Measurements from ENCODE around the gene CCDC182.

DNA sequence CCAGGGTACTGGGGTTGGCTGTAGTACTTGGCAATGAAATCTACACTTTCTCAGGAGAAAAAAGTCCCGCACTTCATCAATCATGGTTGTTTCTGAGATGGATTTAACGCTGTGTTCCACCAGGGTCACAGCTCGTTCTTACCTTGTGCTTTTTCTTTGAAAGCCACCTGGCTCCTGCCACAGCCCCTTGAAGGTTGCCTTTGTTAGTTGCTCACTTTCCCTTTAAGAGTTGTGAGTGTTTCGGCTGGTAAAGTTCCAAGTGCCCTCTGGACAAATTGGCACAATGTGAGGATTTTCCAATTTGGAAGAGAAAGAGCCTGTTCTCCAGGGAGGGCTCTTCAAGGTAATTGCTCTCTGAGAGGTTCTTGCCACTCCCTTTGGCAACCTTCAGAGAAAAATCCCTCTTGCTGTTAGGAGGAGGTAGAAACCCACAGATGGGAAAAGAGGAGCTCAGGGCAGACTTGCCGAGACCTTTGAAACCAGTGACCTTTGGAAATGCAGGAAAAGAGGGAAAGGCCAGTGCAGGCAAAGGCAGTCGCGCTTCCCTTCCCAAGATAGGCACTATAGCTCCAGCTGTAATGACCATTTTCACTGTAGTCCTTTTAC, 49.1 kb upstream of the AKAP1 start:
- PRO-cap, result no peak

GRCh38 chr17:57045285-57045794, 39.7 kb upstream of the AKAP1 start:
- PRO-cap, result no peak

DNA sequence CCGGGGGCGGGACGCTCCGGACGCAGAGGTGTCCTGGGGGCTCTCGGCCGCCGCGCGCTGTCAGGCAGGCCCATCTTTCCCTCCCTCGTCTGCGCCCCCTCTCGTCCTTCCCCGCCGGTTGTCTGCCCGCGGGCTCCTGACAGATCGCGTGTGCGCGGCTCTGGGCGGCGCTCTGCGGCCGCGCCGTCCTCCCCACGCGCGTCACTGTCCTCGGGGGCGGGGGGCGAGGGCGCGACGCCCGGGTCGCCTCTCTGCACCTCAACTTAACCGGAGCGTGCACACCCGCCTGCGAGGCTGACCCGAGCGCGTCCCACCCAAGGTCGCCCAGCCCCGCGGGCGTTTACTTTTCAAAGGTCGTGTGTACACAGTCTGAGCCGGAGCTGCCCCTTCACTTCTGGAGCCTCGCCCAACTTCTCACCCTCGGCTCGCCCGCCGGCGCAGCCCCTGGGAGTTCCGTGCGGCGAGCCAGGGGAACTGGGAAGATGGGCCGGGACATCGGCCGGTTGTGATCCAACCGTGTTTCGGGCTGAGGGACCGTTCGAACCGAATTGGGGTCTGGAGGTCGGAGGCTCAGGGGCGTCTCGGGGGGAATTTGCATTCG, 568 bp downstream of the AKAP1 start:
- PRO-cap, result bidirectional peak, plus-strand start at position 204 of the sequence, minus-strand start at position 124 of the sequence

DNA sequence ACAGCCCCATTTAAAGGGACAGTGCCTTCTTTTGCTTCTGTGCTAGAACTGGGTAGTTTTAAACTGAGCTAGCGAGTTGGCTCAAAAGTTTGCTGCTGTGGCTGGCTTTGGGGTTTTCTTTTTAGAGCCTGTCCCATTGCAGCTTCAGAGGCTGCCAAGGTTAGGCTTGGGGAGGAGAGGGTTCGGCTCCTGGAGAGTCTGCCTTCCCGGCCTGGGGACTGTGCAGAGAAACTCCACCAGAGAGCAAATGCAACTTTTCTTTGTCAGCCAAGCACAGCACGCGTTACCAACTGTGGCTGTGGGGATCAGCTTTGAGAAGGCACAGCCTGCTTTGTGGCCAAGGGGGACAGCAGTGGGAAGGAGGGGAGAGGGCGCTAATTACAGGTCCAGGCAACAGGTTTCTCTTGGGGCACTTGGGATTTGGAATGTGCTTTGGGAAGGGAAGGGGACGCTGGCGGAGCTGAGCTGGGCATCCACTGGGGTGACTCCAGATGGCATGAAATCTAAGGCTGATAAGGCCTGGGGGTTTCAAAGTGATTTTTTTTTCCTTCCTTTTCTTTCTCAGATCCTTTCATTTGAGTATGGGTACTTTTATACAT, 2.2 kb downstream of the MSI2 start:
- PRO-cap, result no peak

- PRO-cap, result no peak
These were observed 38.0 kb downstream of the MSI2 start for GRCh38 chr17:57293928-57295092.

GRCh38 chr17:57309053-57309793, 52.9 kb downstream of the MSI2 start:
- PRO-cap, result no peak

DNA sequence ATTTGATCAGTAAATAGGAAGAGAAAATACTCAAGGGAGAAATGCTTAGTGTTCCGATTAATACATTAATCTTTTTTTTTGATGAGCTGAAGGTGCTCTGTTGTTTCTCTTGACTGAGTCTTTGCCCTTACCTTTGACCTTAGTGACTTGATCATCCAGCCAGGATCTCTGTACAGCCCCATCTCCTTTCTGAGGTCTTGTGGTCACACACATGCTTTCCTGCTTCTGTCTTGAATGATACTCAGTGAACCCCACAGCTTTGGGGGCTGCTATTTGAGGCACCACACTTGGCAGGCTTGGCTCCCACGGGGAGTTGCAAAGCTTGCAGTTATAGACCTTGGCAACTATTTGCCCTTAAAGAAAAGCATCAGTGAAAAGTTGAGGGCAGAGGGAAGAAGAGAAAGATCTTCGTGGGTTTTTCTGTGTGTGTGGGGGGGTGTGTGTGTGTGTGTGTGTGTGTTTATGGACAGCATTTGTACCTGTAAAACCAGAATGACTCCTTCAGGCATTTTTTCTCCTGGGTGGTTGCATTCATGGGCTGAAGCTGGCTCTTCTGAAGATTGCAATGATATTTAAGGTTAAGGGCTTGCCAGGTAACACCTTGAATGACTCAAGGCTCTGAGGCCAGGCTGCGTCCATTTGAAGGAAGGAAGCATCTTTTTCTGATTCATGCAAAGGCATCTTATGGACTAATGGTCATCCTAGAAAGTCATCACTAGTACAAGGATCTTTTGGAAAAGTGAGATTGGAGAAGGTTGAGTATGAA, 101.6 kb downstream of the MSI2 start:
- PRO-cap, result no peak

DNA sequence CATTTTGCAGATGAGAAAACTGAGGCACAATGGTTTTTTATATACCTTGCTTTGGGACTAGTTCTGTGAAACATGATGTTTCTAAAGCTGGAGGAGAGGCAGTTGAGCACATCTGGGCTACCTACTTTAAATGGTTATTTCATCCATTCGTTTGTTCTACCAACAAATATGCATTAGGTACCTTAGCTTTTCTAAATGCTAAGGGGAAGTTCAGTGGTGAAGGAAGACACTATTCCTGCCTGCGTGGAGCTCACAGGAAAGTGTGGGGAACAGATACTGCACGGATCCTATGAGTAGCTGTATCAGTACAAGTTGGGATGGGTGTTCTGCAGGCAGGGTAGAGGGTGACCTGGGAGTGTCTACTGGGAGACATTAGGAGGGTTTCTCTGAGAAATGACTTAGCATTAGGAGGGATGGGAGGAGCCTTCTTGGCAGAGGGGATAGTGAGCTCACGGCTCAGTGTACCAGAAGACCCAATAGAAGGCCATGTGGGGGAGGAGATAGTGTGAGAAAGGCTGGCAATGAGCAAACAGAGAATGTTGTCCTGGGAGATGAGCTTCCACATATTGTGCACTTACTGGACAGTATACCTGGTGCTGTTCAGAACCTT, 109.0 kb downstream of the MSI2 start:
- PRO-cap, result no peak

DNA sequence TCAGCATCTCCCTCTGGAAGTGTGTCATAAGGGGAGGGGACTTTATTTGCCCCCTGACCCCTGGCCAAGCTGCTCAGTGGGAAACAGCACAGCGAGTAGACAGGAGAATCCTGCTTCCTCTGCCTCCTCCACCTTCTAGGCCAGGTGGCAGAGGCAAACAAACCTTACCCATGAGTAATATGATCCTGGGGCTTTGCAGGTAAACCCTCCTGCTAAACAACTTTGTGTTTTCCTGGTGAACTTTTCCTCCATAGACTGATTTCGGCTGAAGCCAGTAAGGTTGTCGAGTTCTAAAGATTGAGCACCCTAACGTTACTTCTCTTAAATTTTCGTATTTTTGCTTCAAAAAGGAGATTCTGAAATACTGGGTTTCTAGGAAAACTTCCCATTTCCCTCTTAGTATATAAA, 151.5 kb downstream of the MSI2 start:
- PRO-cap, result no peak

GRCh38 chr17:57424476-57425477, 168.5 kb downstream of the MSI2 start:
- PRO-cap, result no peak

DNA sequence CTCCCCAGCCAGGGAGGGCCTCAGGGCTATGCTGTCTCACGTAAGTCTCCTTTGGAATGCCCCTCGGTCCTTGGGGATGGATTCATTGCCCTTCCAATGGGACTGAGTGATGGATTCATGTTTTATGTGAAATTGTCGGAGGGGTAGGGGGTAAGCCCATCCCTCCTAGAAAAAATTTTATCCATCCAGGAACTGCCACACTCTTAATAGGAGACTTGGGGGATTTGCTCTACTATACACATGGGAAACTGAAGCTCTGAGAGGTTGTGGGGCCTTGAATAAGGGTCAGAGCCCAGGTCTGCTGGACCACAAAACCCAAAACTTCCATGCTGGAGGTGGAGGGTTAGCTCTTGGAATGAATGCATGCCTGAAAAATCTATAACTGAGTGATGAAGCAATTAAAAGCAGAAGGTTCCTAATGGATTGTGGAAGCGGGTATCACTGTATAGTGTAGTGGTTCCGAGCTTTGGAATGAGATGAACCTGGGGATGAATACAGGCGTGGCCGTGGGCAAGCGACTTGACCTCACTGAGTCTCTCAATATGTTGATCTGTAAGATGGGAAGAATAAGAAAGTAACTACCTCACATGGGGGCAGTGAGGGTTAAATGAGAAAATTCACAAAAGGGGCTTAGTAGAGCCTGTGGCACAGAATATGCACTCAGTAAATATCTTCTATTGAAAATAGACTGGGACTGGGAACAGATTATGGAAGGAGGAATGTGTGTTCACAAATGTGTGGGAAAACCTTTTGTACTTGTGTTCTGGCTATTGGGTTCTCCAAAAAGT, 179.6 kb downstream of the MSI2 start:
- PRO-cap, result no peak

DNA sequence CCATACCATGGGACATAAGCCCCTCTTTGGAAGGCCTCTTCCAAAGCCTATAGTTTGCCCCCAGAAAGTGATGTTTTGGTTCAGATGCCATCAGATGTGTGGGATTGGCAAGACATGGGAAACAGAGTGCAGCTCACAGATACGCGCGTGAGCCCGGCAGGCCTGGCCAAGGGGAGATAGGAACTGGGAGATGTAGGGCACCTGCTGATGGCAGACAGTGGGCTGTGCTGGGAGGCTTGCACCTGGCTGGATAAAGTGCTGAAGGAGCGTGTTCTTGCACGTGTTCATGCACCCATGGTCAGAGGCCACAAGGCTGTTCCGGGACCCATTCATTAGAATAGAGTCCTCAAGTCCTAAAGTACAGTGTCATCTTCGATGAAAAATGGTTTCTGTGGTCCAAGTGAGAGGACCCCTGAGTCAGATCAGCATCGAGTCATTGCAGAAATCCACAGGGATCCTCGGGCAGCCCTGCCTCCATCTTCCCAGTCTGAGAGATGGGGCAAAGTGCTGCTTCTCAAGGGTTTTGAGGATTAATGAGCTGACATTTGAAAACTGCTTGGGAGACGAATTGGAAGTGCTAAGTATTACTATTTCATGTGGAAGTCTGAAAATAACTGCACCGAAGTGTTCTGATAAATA, 236.4 kb downstream of the CCDC182 start:
- PRO-cap, result no peak

GRCh38 chr17:57527403-57528634, 217.3 kb downstream of the CCDC182 start:
- PRO-cap, result no peak

DNA sequence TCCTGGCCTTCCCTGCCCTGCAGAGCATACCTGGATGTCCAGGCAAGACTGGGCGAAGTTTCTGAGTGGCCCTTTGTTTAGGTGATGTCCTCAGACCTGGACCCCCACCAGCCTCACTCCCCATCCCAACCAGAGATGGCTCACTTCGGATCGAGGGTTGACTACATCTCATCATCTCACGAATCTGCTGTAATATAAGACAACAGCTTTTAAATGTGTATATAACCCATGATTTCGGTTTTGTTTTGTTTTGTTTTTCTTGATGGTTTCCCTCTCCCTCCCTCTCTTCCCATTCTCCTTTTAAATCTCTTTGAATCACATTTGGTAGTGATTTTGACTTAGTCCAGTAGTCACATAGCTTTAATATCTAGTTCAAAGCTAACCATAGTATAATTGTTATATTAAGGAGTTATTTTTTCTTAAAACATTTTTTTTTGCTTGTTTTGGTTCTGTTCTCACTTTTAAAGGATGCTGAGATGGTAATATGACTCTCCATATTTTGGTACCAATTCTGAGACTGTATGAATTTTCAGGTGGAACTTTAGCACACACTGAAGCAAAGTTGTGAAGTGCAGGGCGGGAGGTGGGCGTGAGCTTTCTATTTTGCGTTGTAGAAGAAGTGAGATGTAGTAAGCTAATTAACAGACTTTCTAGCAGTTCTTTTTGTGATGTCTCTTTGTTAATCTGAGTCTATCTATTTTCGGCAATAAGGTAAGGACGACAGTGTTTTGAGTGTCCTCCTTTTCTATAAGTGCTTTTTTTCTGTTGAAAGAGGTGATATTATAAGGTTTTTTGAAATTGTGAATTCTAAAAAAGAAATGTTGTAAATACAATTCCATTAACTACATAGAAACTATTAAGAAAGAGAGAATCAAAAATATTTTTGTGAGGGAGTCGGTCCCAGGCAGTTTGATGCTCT, 65.3 kb downstream of the CCDC182 start:
- PRO-cap, result no peak

DNA sequence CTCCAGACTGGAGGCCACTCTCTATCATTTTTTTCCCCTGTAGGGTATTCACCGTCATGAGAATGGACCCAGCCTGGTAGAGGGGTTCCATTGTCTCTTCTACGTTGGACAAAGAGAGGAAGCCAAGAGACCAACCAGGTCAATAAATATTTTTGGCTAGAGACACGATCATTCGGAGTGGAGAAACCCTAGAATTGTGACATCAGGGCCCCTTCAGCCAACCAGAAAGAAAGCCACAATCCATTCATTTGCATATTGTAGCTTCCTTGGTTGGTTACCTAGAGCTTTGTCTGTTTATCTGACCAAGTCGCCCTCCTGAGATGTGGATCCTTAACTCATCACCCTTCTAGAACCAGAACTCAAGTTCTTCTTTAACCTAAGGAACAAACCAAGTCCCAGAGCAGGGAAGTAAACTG, at the start of gene CCDC182:
Gene CCDC182 (minus strand): TSS at position 118 of the 416 bp plus-strand sequence.
- PRO-cap, result no peak

DNA sequence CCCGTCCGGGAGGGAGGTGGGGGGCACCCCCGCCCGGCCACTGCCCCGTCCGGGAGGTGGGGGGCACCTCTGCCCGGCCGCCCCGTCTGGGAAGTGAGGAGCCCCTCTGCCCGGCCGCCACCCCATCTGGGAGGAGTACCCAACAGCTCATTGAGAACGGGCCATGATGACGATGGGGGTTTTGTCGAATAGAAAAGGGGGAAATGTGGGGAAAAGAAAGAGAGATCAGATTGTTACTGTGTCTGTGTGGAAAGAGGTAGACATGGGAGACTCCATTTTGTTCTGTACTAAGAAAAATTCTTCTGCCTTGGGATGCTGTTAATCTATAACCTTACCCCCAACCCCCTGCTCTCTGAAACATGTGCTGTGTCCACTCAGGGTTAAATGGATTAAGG, 3.6 kb downstream of the MRPS23 start:
- PRO-cap, result no peak

- PRO-cap, result no peak
These were observed 3.2 kb downstream of the MRPS23 start for GRCh38 chr17:57846675-57847064.

- PRO-cap, result no peak
These were observed 40.5 kb upstream of the MRPS23 start for GRCh38 chr17:57890130-57890865.

- PRO-cap, result no peak
These were observed 38.1 kb downstream of the CUEDC1 start for GRCh38 chr17:57916963-57917687.

DNA sequence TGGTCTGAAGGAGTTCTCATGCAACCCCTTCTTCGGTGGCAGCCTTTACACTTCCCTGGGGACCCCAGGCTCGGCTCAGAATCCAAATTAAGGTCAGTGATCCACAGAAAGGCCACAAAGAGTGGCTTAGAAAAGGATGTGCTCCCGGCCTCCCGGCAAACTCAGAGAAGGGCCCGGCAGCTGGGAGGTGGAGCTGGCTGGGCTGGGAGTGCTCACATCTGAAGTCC, 13.3 kb downstream of the CUEDC1 start:
- PRO-cap, result bidirectional peak, plus-strand start at position 158 of the sequence, minus-strand start at position 163 of the sequence